Mesenteric fat pad (tissue), 1 donor: ENCODE measurements around a stretch of chr2.

DNA sequence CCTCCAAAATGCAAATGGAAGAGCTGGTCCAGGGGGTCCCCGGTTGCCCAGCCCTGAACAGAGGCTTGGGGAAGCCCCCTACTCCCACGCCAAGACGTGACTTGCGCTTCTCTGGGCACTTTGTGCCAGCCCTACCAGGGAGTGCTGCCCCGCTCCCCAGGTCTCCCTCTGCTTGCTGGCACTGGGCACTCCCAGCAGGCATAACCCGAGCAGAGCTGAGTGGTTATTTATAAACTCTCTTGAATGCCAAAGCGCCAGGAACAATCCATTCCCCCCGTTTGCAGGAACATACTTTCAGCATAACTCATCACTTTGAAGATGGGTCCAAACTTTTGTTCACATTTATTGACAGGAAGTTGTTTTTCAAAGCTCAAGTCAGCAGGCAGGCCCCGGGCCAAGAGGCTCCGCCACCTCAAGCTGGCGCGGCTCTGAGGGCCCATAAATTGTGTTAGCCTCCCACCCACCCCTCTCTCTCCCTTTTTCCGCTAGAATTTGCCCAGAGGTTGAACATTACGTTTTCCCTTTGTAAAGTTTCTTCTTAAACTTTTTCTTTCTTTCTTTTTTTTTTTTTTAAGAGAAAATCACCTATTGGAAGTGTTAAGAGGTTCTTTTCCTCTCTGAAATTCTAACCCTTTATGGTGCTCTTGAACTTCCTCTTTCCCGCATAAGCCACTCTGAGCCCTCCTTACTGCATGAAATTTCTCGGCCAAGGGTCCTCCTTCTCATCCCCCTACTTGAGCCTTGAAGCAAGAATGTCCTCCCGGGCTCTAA lies 170.5 kb downstream of the ASB1 start:
- PRO-cap, result no peak

GRCh38 chr2:238727462-238727683 lies 120.5 kb upstream of the TWIST2 start:
- PRO-cap, result unidirectional peak, minus-strand start at chr2:238727569

GRCh38 chr2:238845799-238846156 lies 2.1 kb upstream of the TWIST2 start:
- PRO-cap, result no peak

- PRO-cap, result no peak
These were observed 5.3 kb downstream of the TWIST2 start for GRCh38 chr2:238853082-238853589.

GRCh38 chr2:238868883-238869411 lies 21.1 kb downstream of the TWIST2 start:
- PRO-cap, result no peak

DNA sequence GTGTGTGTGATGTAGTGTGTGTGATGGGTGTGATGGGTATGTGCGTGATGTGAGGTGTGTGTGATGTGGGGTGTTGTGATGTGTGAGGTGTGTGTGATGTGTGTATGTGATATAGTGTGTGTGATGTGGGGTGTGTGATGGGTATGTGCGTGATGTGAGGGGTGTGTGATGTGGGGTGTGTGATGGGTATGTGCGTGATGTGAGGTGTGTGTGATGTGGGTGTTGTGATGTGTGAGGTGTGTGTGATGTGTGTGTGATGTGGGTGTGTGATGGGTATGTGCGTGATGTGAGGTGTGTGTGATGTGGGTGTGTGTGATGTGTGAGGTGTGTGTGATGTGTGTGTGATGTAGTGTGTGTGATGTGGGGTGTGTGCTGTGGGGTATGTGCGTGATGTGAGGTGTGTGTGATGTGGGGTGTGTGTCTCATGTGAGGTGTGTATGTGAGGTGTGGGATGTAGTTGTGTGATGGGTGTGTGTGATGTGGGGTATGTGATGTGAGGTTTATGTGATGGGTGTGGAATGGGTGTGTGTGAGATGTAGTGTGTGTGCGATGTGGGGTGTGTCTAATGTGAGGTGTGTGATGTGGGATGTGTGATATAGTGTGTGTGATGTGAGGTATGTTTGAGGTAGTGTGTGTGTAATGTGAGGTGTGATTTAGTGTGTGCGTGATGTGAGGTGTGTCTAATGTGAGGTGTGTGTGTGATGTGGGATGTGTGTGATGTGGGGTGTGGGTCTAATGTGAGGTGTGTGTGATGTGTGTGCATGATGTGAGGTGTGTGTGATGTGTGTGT lies 55.0 kb downstream of the TWIST2 start:
- PRO-cap, result no peak

- PRO-cap, result no peak
These were observed 59.8 kb downstream of the TWIST2 start for GRCh38 chr2:238907413-238908262.

DNA sequence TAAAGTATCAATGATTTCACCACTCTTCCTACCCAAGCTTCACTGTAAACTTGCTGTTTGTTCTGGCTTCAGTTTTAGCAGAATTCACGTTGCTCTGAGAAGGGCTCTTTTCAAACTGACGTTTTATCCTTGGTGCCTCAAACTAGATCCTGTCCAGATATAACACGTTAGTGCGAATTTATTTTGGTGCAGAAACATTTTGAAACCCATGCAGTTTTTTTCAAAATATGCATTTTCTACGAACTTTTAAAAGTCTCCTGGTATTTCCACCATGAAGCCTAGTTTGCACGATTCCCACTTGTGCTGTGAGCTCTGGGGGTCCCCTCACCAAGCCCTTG lies 224.2 kb downstream of the TWIST2 start:
- PRO-cap, result no peak

DNA sequence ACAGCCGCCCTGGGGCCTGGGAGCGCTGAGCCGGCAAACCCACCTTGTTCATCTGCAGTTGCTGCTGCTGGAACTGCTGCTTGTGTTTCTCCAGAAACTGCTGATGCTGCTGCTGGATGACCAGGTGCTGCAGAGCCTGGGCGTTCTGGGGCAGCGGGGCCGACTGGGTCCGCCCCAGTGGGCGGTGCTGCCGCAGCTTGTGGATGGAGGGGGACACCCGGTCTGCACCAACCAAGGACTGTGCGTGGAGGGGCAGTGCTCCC lies 274.5 kb downstream of the HDAC4 start:
- PRO-cap, result no peak

DNA sequence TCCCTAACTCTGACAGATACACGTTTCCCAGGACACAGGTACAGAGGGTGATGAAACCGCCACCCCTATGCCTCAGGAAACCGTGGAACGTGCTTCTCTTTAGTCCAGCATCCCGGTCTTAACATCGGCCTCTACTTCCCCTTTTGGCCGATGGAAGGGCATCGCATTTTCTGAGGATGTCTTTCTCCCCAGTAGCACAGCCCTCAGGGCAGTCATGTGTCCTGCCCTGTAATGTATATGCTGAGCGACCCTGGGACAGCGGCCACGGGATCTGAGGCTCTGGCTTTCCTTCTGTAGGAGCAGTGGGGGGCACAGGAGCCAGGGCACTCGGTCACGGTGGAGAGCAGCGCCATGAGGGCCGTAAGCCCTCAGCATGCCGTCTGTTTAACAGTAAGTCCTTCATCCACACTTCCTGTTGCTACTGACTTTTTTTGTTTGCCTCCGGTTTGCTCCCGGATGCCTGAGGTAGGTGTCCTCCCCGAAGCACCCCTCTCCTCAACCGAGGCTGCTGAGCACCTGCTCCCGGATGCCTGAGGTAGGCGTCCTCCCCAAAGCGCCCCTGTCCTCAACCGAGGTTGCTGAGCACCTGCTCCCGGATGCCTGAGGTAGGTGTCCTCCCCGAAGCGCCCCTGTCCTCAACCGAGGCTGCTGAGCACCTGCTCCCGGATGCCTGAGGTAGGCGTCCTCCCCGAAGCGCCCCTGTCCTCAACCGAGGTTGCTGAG lies 169.5 kb downstream of the HDAC4 start:
- PRO-cap, result no peak

GRCh38 chr2:239266908-239267975 lies 133.6 kb downstream of the HDAC4 start:
- PRO-cap, result no peak

DNA sequence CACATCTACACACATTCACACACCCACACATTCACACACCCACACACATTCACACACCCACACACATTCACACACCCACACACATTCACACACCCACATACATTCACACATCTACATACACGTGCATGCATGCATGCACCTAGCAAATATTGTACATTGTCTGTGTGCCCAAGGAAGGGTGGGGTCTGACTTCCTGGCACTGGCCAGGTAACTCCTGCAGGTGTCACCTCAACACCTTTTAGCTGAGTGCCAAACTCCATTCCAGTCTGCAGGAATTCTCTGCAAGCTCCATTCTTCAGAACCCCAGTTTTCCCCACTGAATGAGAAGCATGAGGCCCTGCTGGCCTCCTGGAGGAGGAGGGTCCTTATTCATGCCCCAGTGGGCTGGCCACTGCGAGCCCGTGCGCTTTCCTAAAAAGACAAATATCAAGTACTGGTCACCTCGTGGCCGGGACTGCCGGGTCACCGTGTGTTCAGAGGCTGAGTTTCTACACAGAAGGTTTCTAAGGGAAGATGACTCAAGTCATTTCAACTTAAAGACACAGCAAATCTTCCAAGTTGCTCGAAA lies 131.5 kb downstream of the HDAC4 start:
- PRO-cap, result no peak

- PRO-cap, result no peak
These were observed 100.5 kb downstream of the HDAC4 start for GRCh38 chr2:239300007-239301089.

DNA sequence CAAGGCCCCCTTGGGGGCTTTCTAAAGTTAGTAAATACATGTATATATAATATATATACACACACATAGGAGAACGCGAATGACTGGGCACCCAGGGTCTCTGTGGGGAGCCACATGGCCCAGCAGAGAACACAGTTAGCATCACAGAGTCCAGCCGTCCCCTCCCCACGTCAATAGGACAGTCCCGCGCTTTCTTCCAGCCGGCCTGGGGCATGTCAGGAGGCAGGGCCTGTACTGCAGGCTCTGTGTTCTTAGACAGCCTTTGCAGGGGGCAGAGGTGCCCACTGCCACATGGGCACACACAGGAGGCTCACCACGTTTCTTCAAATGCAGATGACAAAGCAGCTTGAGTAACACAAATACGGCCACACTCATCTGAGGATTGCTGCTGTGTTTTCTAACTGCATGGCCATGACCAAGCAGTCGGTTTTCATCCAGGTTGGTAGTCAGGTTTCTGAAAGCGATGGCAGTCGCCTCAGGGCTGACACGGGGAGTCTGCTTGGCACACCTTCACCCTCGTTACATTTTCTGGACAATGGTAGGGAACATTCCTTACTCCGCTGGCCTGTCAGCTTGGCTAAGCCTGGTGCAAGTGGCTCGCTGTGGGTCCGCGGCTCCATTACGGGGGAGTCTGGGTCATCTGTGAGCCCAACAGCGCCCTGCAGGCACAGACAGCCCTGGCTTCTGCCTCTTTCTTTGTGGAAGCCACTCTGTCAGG lies 95.8 kb downstream of the HDAC4 start:
- PRO-cap, result no peak

DNA sequence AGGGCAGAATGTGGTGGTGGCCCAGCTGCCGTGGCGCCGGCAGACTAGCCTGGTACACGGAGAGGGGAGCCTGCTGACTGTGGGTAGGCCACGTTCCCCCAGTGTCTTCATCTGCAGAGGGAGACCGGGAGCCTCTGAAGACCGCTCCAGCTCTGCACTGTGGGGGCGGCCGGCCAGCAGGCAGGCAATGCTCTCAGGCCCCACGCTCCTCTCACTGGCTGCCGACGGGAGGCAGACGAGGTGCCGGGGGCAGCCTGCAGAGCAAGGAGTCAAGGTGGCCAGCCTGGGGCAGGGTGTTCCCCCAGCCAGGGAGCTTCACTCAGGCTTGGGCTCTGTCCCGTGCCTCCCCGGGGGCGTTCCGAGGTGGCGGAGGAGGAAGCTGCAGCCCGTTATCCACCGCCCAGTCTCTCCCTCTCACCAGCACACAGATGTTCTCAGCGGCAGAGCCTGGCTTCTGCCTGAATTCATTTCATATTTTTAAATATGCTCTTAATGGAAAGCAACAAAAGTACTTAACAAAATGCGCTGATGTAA lies 88.0 kb downstream of the HDAC4 start:
- PRO-cap, result no peak

- PRO-cap, result no peak
These were observed 83.6 kb downstream of the HDAC4 start for GRCh38 chr2:239316949-239317829.

- PRO-cap, result no peak
These were observed 81.6 kb downstream of the HDAC4 start for GRCh38 chr2:239318850-239320006.

- PRO-cap, result no peak
These were observed 70.5 kb downstream of the HDAC4 start for GRCh38 chr2:239330294-239330652.

DNA sequence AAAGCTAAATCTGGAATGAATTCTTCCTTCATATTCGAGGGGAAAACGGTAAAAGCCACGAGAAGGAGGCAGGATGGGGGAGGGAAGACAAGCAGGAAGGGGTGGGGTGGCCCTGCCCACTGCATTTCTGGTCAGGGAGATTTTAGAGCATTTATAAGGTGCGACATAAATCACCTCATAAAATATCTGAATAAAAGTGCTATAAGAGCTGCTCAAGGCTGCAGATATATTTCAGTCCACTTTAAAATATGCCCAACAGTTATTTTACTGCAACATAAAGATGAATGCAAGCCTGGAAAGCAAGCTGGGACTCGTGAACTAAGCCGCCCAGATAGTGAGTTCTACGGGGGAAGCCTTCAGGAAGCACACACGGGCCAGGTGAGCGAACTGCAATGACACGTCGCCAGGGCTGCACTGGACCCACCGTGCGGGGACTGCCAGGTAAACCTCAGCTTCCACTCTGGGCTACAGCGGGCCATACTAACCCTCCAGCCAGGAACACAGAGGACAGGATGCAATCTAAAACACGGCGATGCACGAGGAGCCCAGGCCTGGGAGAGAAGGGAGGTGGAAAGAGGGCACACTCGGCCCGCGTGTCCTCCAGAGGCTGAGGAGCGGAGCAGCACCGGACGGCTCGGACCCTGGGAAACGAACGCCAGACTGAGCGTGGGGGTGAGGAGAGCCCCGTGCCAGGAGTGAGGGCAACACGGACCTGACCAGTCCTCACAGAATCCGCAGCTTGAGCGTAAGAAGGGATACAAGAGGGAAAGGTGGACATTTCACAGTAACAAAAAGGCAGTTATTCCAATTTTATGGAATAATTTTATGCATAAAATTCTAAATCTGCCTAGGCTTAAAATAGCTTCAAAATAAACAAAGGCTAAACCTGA lies 69.3 kb downstream of the HDAC4 start:
- PRO-cap, result no peak

- PRO-cap, result no peak
These were observed 9.1 kb downstream of the HDAC4 start for GRCh38 chr2:239391840-239392075.